Karpas-422 (cell line): ENCODE results near the gene PAEP.

DNA sequence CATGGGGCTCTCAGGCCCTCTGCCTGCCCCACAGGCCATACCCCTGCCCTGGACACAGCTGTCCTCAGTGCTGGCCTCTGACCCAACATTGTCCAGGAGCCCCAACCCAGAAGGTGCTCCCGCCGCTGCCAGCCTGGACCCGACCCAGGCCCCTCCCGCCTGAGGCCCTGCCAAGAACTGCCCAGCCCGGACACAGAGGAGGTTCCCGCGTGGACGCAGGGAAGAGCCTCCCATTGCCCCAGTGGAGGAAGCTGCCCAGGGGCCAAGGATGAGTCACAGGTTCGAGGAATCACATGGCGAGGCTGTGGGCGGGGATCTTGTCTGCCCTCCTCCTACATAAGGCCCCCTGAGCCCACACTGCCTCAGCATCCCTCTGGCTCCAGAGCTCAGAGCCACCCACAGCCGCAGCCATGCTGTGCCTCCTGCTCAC lies at the start of gene PAEP:
TSS of gene PAEP (plus strand) at position 365 of the 430 bp plus-strand sequence.
- PRO-cap = no peak
- RAMPAGE, long total RNA = no peak

DNA sequence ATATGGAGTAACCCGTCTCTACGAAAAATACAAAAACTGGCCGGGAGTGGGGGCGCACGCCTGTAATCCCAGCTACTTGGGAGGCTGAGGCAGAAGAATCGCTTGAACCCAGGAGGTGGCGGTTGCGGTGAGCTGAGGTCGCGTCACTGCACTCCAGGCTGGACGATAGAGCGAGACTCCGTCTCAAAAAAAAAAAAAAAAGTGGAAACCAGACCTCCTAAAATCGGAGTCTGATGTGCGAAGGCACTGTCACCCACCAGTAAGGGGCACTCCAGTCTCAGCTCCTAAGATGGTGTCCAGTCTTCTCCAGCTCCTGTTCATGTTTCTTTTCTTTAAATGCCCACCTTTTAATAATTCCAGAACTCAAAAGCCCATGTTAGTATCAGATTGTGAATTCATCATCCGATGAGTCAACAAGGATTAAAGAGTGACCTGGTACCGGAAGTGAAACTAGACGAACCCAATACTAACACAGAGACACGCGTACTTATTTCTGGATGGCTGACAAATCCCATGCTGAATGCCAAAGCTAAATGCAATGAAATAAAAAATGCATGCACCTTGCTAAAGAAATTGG lies 2.5 kb downstream of the CAMSAP1 start:
- PRO-cap = no peak
- RAMPAGE, long total RNA = no peak

GRCh38 chr9:135907706-135908651 lies 633 bp upstream of the CAMSAP1 start:
- PRO-cap = no peak
- RAMPAGE, long total RNA = no peak

GRCh38 chr9:135926668-135927449 lies 19.5 kb upstream of the CAMSAP1 start:
- PRO-cap = no peak
- RAMPAGE, long total RNA = no peak

DNA sequence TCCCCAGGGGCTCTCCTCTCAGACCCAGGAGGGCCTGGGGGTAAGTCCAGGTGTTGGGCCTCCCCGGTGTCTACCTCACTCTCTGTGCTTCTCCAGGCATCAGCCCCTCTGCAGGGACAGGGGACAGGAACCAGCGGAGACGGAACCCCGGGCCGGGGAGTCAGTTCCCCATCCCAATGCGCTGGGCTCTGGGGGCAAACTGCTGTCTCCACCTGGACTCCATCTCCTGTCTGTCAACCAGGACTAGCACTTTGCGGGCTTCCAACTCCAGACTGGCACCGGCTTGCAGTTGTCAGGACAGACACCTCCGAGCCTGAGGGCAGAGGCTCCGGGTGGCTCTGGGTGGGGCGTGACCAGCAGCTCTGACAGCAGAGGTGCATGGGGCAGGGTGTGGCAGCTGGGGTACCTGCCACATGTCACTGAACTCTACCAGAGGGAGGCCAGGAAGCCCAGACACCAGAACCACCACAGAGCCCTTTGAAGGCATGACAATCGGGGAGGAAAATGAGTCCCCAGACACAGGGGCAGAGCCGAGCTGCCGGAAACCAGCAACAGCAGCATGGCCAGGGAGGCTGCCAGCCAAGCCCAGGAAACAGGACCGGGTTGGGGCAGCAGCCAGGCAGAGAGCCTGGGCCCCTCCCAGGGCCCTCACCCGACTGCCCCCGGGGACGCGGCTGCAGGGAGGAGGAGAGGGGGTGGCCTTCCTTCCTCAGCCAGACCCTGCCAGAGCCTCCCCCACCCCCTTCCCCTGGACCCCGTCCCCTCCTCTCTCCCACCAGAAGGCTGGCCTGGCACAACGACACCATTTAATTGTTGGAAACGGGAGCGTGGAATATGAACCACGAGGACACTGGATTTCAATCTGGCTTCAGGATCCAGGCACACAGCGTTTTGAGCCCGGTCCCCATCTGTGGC lies 17.9 kb upstream of the UBAC1 start:
- PRO-cap = no peak
- RAMPAGE, long total RNA = no peak

- PRO-cap = no peak
- RAMPAGE, long total RNA = no peak
Measured at GRCh38 chr9:136008414-136009029, 47.3 kb upstream of the UBAC1 start.

DNA sequence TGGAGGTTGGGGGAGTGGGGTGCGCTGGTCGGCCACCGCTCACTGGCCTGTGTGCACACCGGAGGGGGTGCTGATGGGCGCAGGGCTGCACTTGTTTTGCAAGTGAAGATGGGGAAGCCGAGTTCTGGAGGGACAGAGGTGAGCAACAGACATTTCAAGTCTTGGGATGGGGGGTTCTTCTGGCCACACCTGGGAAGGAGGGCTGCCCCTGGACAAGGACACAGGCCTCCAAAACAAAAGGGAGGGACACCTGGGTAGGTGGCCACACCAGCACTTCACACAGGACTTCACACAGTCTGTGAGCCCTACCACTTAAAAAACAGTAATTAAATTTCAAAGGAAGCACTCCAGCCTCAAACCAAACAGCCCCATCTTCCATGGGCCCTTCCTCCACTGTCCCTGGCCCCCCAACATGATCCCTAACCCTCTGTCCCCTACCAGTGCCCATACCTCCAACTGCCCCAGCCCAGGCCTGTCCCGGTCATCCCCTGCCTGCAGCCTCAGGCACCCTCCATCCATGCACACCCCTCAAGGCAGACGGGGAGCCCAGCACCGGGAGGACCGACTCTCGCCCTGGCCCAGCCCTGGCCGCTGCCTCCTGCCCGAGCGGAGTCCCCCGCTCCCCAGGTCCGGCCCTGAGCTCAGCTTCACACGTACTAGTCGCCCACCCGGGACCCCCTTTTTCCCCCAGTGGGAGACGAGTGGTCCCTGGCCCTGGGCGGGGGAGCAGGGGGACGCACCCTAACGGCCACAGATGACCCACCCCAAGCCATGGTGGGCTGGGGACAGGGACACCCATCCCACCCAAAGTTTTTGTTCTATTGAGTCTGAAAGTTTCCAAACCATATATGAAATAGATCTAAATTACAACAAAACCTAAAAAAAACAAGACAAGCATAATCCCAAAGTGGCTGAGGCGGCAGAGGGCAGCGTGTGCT lies 48.9 kb upstream of the UBAC1 start:
- PRO-cap = no peak
- RAMPAGE, long total RNA = no peak

DNA sequence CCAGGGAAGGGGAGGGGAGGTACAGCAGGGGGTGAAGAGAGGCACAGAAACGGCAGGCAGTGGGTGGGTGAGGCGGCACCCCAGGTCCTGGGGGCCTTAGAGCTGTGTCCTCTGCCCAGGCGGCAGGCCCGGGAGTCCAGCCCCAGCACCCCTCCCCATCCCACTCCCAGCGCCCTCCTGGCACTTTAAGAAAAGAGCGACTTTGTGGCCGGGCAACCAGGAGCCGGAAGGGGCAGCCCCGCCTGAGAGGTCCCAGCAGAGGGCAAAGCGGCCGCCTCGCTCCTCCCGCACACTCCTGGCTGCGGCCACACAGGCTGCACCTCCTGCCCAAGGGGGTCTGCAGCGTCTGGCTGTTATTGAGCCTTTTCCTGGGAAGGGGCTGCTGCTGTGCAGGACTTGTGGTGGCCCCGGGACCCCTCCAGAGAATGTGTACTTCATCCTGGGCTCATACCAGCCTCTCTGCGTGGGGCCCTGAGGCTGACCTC lies 42.6 kb downstream of the NACC2 start:
- PRO-cap = no peak
- RAMPAGE, long total RNA = no peak

DNA sequence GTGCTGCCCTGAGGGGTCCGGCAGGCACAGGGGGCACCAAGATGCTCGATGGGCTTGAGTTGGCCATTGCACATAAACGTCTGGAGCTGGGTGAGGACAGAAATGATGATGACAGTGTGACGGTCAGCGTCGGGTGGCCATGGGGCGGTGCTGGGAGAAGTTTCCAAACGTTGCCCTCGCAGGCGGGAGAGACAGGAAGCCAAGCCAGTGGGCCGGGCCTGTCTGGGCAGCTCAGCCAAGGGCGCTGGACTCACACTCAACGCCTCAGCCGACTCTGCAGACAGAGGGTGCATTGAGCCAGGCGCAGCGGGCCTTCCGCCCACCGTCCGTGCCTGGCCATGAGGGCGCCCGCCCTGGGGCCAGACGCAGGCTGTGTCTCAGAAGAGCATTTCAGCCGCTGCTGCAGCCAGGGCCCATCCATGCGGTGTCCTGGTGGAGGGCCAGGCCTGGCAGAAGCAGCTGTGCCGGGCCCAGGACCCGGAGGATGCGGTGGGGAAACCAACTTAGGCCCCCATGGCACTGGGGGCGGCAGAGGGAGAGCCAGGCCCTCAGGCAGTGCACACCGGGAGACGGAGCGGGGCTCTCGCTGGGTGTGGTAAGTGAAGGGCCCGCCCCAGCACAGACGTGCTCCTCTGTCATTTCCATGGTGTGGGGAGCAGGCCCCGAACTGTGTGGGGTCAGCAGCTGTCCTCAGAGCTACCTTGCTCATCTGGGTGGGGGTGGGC lies 18.0 kb downstream of the GPSM1 start:
- PRO-cap = no peak
- RAMPAGE, long total RNA = no peak

DNA sequence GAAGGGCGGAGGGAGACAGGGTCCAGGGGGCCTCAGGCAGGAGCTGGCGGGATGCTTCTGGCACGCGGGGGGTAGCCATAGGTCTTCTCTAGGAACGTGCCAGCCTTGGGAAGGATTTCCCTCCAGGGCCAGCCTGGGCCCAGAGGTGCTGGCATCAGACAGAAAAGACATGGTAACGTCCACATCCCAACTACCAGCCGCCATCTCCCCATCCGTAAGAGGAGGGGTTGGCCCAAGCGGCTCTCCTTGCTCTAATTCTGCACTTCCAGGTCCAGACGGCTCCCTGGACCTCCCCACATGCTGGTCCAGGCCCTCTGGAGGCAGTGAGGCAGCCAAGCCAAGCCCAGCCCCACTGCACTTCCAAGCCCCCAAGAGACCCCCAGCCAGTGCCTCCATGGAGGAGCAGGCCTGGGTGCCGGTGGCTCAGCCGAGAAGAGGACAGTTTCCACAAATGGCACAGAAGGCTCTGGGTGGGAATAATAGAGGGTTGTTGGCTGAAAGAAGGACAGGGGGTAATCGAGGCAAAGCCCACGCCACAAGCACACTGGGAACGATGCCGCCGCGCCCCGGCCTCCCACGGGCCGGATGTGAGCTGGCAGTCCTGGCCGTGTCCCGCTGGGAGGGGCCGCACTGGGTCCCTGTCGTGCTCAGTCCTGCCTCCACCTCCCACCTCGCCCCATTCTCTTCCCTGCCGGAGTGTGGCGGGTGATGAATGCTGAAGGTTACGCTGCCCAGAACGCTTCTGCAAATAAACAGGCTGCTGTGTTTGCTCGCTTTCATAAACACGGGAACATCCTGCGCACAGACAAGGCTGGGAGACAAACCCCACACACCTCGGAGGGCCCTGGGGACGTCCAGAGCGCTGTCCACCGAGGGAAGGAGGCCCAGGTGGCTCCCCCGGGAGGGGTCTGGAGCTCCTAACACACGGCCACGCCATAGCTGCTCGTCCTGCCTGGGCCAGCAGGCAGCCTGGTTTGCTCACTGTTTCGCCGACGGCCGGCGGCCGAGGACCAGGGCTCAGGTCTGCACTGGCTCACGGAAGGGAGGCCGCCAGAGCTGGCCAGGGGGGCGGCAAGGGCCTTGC lies 2.6 kb downstream of the DNLZ start:
- PRO-cap = no peak
- RAMPAGE, long total RNA = no peak

DNA sequence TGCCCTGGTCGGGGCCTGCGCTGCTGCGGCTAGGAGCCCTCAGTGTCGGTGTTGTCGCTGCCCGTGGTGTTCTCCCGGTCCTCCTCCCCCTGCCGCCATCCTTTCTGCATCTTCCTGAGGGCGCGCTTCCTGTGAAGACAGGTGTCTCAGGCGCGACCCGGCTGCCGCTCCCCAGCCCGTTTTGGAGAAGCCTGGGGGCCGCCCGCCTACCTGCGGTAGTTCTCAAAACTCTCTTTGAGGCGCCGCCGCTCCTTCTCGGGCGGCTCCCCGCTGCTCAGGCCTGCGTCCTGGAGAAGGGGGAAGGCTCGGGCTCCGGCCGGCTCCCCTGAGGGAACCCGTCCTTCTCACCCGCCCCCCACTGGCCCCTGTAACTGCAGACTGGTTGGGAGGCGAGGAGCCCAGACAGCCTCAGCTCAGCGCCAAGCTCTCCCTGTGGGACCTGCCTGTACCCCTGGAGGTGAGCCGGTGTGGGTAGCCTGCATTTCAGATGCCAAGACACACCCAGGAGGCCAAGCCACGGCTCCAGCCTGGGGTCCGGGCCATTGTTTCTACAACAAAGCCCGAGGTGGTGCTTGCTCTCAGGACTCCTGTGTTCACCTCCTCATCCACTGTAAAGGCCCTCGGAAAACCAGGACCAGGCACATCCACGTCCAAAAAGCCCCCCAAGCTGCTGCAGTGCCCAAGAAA lies 872 bp upstream of the DNLZ start:
- PRO-cap = no peak
- RAMPAGE, long total RNA = no peak

DNA sequence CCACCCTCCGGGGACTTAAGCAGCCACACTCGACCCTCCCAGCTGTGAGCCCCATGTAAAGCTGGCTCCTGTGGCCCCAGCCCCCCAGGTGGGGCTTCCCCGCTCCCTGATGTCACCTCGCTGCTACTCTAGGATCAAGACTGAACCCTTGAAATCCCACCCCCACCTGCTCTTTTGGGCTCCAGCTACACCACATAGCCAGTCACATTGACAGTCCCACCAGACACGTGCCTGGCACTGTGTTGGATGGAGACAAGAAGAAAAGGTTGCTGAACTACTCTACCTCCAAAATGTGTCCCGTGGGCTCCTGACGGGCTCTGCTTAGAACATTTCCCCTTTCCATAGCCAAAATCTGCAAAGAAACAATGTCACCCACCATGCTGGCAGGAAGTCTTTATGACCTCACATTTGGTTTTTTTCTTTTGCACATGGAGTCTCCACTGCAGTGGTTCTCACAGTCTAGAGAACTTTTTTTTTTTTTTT lies 1.7 kb downstream of the ENTR1 start:
- PRO-cap = no peak
- RAMPAGE, long total RNA = no peak

- PRO-cap = no peak
- RAMPAGE, long total RNA = no peak
Measured at GRCh38 chr9:136484137-136484987, 1.5 kb upstream of the SEC16A start.

GRCh38 chr9:136500576-136500945 lies 17.7 kb upstream of the SEC16A start:
- PRO-cap = no peak
- RAMPAGE, long total RNA = no peak

GRCh38 chr9:136533797-136534184 lies 12.1 kb downstream of the NOTCH1 start:
- PRO-cap = no peak
- RAMPAGE, long total RNA = no peak

DNA sequence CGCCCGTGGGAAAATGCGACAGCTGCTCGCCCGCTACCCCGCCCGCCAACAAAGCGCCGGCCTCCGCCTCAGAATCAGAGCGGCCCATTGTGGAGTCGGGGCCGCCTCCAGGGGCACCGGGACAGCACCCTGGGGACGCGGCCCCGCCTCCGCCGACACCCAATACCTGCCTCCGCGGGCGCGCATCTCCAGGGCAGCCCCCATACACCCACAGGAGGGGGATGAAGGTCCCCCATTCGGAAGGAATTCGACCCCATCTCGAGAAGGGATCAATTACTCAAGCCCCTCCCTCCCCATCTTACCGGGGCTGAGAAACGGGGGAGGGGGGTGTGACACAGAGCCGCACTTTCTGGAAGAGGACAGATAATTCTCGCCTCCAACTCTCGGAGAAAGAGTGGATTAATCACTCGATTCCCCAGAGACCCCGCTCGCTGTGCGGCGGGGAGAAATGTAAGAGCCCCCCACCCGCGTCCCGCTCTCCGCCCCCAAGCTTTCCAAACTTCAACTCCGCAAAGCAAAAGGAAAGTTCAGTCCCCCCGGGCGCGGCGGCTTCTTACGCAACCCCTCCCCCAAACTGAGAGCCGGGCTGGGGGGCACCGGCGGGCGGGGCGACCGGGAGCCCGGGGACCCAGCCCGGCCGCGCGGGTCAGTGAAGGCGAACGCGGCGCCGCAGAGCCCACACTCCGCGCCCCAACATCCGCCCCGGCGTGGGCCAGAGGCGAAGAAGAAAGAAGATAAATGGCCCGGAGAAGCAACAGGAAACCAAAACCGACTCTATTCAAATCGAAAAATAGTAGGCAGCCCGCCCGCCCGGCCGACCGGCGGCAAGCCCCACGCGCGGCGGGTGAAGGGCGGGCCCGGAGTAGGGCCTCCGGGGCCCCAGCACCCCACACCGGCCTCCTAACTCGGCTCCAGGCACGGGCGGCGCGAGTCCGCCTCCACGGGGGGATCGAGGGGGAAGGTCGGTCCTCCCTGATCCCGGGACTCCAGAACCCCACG lies 959 bp downstream of the NOTCH1 start:
- PRO-cap = no peak
- RAMPAGE, long total RNA = no peak

DNA sequence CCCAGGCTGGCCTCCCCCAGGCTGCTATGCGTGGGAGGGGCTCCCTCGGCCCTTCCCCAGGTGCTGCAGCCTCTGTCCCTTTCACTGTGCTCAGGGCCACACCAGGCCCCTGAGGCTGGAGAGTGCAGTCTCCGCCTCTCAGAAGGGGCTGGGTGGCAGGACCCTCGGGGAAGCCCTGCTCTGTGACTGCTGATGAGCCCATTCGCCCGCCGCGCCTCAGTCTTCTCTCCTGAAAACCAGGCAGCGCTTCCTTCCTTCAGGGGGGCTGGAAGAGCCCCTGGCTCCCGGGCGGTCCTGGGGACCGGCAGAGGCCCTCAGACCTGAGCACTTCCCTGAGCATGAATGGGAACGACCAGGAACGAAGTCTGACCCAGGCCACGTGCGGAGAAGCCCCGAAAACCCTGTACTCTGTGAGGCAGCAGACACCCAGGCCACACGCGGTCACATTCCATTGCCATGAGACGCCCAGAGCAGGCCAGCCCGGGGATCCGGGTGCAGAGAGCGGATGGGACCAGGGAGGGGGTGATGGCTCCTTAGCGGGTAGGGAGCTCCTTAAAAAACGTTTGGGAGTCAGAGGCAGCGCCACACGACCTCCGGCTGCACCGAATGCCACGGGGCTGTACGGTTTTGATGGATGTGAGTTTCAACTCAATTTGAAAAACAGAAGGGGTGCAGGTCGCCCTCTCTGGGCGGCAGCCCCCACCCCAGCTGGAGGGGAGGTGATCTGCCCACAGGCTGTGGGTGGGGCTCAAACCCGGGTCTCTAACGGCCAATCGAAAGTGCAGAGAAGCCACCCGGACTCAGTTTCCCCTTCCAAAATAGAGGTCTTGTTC lies 22.1 kb upstream of the NOTCH1 start:
- PRO-cap = no peak
- RAMPAGE, long total RNA = no peak

DNA sequence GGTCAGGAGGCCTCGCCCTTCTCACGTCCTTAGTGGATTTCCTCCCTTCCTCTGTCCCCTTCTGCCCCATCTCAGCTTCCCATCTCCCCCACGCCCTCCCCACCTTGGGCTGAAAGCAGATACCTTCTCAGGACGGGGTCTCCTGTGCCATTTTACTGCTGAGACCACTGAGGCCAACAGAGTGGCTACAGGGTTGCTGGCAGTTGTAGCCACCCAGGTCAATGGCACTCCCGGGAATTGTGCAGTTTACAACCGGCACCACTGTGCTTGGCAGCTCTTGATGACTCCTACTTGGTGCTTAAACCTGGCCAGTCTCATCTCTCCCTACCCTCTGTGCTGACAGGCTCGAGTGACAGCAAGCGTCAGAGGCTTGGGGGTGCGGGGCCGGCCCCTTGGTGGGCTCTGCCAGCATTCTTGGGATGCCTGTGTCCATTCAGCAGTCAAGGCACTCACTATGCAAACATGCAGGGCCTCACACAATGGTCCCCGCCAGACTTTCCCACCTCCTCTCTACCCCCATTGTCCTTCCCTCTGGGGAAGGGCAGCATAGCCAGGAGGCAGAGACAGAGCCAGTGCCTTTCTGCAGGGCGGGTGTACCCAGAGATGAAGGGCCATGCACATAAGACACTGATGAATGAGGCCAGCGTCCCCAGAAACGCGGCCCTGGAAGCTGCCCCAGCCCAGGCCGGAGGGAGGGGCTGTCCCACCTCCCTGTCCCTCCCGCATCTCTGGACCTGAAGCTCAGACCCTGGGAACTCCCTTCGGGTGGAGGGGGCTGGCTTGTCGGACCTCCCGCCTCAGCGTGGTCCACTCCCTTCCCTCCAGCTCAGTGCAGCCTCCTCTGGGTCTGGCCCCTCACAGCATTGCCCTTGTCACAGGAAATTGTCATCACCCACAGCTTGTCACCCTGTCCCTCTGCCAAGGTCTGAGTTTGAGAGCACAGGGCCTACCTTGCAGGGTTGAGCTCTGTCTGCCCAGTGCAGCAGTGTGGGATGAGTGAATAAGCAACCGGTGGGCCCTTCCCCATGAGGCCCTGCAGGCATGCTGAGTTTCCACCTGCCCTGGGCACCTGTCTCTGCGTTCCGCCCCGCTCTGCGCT lies 26.3 kb upstream of the NOTCH1 start:
- PRO-cap = no peak
- RAMPAGE, long total RNA = no peak

DNA sequence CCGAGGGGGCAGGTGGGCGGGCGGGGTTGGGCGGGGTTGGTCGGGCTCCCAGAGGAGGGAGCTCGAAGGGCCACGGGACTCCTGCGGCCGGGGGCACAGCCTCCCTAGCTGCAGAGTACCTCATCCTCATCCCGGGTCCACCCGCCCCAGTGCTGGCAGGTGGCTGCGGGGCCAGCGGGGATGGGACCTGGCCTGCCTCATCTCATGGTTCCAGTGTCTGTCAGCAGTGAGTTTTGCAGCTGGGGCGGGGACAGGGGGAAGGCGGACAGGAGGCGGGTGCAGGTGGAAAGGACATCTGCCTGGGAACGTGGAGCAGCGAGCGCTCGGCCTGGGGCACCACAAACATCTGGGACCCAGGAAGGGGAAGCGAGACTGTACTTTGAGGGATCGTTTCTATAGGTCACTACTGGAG lies 56.3 kb upstream of the NOTCH1 start:
- PRO-cap = no peak
- RAMPAGE, long total RNA = no peak

DNA sequence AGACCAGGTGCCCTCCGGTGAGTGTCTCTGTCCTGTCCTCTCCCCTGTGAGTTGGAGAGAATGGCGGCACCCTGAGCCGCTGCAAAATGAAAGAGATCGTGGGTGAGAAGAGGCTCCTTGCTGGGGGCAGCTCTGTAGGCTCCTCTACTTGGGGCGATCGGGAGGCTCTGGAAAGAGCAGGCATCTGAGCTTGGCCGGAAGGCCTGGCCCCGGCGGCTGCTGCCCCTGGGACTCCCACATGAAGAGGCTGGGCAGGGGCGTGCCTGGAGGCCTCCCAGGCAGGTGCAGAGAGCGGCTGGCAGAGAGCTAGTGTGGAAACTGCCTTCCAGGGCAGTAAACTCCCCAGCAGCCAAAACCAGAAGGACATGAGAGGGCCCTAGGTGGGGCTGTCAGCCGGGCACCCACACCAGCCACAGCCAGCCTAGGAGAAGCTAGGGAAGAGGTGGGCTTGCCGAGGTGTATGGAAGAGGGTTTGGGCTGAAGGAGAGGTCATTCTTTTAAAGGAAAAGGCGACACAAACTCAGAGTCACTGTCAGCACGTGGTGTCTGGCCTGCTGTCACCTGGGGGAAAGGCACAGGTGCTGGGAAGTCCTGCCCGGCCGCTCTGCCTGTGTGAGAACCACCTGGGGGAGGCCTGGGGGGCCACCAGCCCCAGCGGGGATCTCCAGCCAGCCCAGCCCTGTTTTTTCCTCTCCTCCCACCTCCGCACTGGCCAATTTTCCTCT lies 44.9 kb upstream of the EGFL7 start:
- PRO-cap = no peak
- RAMPAGE, long total RNA = no peak